ENCODE results near the gene GRAMD2A.

GRCh38 chr15:70067100-70068030 lies 30.4 kb downstream of the TLE3 start:
- PRO-cap = no peak

DNA sequence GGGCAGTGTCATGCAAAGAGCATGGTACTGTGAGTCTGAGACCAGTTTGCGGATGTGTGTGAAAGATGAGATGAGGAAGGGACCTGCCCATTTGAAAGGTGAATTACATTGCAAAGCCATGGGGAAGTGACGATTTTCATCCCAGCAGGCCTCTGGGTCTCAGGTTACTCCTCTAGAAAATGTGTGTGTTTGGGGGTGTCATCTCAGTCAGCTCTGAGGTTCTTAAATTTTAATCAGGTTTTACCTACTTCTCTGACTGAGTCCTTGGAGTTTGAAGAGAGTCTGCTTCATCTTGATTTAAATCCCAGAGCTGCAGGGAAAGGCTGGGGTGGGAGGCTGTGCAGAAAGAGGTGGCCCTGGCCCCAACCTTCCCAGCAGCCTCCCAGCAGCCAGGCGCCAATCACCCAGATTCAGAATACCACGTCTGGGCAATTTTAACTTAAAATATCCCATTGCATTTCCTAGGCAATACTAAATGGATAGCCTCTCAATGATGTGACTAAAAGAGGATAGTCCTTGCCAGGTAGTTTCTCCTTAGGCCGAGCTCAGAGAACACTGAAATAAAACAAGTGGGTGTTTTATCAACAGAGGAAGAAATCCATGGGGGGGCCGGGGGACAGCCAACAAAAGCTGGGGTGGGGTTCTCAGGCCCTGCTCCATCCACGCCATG lies 15.9 kb downstream of the TLE3 start:
- PRO-cap = no peak

DNA sequence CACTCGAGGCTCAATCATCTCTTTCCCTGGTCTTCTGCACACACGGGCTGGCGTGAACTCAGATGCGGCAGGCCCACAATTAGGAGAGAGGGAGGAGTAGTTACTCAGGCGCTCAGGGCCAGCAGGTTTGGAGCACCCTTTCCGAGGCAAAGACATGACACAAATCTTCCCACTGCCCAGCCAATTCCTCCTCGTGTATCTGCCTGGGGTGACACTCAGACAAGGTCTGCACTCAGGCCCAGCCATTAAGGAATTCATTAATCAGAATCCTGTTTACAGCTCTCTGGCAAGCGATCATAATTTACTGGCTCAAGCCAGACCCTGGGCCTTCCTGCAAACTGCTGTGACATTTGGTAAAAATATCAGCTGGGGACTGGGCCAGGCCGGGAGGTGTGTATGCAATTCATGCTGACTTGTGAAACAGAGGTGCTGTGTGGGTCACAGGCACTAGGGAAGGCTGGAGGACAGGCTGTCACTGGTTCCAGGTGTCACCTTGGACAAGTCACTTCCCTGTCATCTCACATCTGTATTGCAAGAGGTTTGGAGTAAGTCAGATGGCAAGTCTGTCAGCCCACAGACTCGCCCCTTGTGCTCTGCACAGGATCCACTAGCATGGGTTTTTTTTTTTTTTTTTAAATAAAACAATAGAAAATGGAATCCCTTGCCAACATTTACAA lies 68.2 kb upstream of the TLE3 start:
- PRO-cap = no peak

GRCh38 chr15:70192531-70193073 lies 94.9 kb upstream of the TLE3 start:
- PRO-cap = no peak

DNA sequence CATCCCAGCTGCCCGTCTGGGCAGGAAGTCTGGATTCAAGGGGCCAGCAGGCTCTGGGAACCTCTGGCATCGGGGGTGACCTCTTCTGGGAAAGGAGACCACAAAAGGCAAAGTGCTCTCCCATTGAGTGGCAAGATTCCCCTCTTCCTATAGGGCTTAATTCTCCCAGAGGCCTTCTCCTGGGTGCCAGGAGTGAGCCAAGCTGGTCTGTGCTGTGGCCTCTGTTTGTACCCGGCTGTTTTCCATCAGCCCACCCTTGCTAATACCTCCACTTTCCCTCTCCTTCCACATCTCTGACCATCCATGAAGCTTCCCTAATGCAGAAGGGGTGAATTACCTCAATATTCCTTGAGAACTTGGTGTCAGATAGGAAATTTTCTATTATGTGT lies 242.5 kb upstream of the TLE3 start:
- PRO-cap = no peak

DNA sequence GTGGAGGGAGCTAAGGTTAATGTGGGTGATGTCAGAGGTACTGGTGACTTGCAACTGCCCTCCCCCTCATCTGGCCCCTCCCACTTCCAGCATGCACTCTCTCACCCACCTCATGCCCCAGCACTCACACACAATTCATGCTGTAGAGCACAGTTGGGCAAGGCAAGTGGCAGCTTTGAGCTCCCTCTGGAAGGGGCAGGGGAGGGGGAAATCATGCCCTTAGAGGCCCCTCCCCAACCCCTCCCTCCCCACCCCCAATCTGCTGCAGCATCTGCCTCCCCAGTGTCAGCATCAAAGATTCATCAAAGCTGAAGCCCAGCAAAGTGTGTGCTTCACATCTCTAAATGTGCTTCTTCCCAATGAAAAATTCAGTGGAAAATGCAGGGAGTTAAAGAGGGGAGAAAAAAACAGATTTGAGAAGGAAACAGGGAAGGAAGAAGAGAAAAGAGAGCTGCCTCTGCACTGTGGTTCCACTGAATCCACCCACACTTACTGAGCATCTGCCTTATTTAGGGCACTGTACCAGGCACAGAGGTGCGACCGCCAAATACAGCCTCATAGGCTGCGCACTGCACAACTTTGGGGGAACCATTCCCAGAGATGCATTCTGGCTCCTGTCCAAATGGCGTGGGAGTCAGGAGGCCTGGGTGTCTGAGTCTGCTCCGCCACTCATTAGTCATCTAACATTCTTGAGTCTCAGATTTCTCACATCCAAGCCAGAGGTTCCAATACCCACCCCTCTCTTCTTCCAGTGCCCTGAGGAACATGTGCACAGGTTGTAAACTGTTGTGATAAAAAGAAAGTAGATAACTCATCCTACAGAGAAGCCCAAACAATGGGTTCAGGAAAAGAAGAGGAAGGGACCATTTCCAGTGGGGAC lies 254.9 kb downstream of the UACA start:
- PRO-cap = no peak

GRCh38 chr15:70703181-70704047 lies 59.9 kb downstream of the UACA start:
- PRO-cap = no peak

GRCh38 chr15:70748143-70748648 lies 15.2 kb downstream of the UACA start:
- PRO-cap = no peak

DNA sequence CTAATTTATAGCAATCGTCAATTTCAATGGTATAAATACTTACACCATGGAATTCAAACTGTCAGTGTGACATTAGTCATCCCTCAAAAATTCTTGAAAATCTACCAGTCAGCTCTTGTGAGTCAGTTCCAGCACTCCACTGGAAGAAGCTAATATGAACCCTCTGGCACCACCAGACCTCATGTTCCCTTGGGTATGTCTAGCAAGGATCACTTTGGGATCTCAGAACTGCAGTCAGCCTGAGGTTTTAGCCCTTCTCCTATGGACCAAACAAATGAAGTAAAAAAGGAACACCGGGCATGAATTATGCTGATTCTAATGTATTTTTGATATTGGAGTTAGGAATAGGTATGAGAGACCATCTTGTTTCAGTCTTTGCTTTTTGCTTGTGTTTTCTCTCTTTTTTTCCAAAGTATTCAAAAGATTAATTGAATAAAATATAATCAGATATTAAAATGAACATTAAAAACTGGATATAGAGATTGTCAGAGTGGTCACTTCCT lies 11.9 kb upstream of the UACA start:
- PRO-cap = no peak

DNA sequence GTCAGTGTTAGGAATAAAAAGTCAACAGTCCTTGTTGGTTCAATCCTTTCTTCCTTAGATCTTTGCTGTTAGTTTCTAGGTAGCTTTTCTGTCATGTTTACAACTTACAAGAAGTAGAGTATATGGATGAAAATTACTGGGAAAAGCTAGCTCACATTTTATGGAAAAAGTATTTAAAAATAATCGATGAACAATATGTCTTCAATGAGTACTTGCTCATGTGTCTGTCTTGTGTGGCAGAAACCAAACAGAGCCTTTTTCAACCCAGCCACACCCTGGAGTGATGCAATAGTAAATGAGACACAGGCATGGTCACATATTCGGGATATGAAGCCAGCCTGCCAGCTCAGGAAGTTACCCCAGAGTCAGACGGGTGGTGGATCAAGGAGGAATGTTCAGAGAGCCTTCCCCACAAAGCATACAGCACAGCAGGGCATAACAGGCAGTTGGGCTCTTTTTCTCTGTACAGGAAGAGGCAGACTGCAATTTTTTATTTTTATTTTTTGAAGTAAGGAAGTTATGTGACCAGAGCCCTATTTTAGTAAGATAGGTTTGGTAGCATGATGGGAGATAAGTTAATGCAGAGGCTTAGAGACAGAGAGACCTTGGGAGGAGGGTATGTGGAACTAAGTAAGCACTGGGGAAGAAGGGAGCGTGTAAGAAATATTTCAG lies 27.3 kb downstream of the LARP6 start:
- PRO-cap = no peak

- PRO-cap = no peak
Measured at GRCh38 chr15:71082578-71083784, 32.3 kb upstream of the THSD4 start.

- PRO-cap = no peak
Measured at GRCh38 chr15:71146635-71147196, 31.4 kb downstream of the THSD4 start.

DNA sequence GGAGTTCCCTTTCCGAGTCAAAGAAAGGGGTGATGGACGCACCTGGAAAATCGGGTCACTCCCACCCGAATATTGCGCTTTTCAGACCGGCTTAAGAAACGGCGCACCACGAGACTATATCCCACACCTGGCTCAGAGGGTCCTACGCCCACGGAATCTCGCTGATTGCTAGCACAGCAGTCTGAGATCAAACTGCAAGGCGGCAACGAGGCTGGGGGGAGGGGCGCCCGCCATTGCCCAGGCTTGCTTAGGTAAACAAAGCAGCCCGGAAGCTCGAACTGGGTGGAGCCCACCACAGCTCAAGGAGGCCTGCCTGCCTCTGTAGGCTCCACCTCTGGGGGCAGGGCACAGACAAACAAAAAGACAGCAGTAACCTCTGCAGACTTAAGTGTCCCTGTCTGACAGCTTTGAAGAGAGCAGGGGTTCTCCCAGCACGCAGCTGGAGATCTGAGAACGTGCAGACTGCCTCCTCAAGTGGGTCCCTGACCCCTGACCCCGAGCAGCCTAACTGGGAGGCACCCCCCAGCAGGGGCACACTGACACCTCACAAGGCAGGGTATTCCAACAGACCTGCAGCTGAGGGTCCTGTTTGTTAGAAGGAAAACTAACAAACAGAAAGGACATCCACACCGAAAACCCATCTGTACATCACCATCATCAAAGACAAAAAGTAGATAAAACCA lies 59.2 kb downstream of the THSD4 start:
- PRO-cap = no peak

DNA sequence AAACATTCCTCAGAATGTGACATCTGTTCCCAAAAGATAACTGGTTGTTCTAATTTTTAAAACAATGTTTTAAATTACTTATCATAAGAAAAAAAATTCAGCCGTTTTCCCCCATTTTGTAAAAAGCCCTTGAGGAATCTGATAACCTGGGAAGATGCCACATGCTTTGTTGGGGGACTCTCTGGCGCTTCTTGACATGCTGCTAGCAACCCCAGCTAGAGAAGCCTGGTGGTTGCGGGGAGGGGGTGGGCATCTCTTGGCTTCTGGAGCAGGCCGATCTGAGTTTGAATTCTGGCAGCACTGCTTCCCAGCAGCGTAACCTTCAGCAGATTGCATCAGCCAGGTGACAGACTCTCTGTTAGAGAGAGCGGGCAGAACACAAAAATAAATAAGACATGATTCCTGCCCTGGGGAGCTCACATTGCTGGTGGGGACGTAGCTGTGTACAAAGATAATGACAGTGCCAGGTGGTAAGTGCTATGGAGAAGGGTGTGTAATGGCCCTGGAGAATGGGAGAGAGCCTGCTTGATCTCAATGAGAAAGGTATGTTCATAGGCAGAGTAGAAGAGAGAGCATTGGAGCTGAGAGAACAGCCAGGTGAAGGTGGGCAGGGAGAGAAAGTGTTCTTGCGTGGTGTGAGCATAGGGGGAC lies 87.4 kb downstream of the THSD4 start:
- PRO-cap = no peak

- PRO-cap = no peak
Measured at GRCh38 chr15:71501293-71501712, 309.1 kb upstream of the NR2E3 start.

GRCh38 chr15:71549543-71550282 lies 260.6 kb upstream of the NR2E3 start:
- PRO-cap = no peak

DNA sequence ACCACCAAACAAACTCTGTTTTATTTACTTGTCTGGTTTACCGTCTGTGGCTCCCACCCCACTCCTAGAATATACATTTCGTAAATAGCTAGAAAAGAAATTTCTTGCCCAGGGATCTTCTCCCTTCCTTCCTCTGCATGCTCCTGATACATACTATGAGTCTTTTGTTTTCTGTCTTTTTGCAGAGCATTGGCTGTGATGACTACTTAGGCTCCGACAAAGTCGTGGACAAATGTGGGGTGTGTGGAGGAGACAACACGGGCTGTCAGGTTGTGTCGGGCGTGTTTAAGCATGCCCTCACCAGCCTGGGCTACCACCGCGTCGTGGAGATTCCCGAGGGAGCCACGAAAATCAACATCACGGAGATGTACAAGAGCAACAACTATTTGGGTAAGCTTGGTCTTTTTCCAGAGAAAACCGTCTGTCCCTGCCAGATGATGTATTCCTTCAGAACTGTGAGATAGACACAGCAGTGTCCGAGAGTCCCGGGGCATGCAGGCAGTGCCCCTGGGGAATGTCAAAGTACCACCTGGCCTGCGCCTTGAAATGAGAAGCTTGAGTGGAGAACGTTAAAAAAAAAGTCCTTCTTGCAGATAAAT lies 149.9 kb upstream of the NR2E3 start:
- PRO-cap = no peak

DNA sequence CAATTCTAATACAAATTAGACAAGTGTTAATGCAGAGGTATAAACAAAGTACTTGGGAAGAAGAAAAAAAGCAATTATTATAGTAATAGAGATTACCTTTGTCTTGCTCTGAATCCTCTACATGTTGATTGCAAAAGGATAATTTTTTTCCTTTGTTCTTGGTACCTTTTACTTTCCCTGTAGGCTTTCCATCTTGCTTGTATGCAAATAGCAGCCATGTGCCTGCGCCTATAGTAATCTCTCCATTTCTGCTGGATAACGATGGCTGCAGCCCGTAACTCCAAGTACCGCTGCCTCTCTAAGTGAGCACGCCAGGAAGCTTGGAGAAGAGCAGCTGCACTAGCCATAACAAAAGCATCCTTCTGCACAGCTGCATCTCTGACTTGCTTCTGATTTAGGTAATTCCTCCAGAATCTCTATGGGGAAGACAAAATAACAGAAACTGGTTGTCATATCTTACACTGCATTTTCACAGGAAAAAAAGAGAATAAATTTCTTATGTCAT lies 89.3 kb downstream of the NR2E3 start:
- PRO-cap = no peak

DNA sequence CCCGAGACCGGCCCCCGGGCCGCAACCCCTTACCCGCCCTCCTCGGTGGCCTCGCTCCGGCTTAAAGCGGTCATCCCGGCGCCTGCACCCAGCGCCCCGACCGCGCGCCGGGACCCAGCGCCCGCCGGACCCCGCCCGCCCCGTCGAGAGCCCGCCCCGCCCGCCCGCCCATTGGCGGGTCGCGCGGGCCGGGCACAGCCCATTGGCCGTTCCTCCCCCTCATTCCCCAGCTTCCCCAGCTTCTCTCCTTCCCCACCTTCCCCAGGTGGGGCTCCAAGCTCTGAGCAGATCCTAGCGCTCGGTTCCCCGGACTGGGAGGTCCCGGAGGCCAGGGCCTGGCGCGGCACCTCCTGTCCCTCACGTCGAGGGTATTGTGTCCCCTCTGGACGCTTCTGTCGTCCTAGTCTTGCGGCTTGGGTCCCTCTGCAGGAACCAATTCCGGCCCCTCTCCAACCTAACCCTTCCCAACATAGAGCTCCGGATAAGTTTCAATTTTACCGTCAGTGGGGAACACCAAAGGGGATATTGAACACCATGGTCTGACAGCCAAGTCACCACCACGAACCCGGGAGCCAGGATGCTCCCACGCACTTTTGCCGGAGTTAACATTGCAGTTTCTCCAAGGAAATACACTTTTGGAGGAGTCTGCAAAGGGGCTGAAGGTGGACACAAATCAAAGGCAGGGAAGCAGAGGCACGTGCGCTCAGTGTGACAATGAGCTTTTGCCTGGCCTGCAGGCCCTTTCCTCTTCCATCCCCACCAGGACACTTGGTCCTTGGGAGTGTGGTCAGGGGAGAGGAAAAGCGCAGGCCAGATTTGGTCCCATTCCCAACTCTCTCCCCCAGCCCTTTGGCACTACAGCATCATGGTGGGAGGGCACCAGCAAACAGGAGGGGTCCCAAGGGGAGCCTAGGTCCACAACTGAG lies at the start of gene GRAMD2A:
Gene GRAMD2A (minus strand): TSS at position 90 of the 926 bp plus-strand sequence.
- PRO-cap = bidirectional peak, plus-strand start at position 249 of the sequence, minus-strand start at position 145 of the sequence

- PRO-cap = no peak
Measured at GRCh38 chr15:72221975-72222985, 8.7 kb downstream of the PKM start.